ENCODE data around the genes YIPF3, GTPBP2 and VEGFA.

- RRBS: no CpG with 5 or more reads among the region's 7 CpGs
Observed at GRCh38 chr6:43383546-43384256, 14.3 kb upstream of the ZNF318 start.

DNA sequence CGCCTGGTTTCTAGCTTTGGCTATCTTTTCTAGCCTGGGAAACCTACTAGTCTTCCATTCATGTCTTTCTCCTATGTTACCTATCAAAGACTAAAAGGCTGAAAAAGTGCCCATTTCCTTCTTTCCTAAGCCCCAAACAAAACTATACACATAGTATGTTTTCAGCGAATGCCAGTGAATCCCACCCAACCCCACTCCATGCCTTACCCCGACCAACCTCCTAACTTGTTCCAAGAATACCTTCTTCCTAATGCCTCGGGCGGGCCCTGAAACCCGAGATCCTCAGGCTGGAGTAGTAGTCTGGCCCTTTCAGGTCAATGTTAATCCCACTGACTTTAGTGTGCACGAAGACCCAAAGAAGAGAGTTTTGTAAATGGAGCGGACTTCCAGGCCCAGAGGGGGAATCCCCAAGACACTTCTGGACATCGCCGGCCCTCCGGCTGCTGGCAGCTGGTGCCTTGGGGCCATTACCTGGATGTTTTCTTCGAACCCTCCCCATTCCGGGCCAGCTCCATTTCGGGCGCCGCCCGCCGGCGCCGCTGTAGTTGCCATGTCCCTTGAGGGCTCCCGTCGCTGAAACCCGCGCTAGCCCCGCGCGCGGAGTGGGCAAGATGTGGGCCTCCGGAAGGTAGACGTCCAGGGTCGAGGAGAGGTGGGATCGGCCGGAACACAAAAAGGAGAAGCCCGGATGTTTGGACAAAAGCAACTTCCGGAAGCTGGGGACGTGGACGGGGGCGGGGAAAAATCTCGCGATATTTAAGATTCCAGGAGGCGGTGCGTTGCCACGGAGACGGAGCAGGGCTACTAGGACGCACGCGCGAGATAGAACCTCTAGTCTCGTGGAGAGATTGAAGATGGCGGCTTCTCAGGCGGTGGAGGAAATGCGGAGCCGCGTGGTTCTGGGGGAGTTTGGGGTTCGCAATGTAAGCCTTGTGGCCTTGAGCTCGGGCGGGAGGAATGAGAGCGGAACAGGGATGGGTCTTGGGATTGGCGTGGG, at the start of gene YIPF3:
Gene YIPF3, minus strand, starts transcription at position 671 of the 997 bp plus-strand sequence.
- RRBS: 3% methylated on average over 13 of the region's 59 CpGs

- RRBS: 3% methylated on average over 29 of the region's 43 CpGs
Observed at GRCh38 chr6:43628736-43629321, at the start of gene GTPBP2. GTPBP2 (minus strand) TSS chr6:43629264.

- RRBS: no CpG with 5 or more reads among the region's 12 CpGs
Observed at GRCh38 chr6:43676477-43677666, 10.7 kb downstream of the MRPS18A start.

GRCh38 chr6:43709190-43709790, 21.7 kb upstream of the MRPS18A start:
- RRBS: no CpG with 5 or more reads among the region's 5 CpGs

GRCh38 chr6:43769798-43770151, 236 bp upstream of the VEGFA start:
- RRBS: 4% methylated on average over 14 of the region's 31 CpGs

- RRBS: 3% methylated on average over 59 of the region's 108 CpGs
Observed at GRCh38 chr6:43770152-43771221, at the start of gene VEGFA. VEGFA (plus strand) TSS chr6:43770211.

GRCh38 chr6:43779625-43780341, 9.8 kb downstream of the VEGFA start:
- RRBS: 91% methylated on average over 1 of the region's 12 CpGs

- RRBS: no CpG with 5 or more reads among the region's 11 CpGs
Observed at GRCh38 chr6:43782831-43783698, 13.1 kb downstream of the VEGFA start.

DNA sequence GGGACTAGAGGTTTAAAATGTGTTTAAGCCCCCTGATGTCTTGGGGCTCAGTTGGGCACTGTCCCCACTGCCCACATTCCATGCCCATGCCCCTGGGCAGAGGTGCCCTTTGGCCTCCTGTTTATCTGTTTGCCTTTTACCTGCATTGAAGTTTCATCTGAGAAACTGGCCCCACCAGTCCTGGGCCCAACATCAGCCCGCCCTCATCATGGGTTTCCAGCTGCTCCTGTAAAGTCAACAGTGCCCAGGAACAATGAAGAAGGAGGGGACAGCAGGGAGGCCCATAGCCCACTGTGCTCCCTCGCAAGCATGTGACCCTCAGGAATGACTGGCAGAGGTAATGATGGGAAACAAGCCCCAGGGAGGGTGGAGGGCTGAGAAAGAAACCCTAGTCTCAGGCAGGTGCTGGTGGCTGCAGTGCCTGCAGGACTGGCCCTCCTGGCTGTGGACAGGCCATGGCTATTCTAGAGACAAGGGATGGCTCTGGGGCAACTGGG, 104.3 kb downstream of the VEGFA start:
- RRBS: no CpG with 5 or more reads among the region's 2 CpGs

DNA sequence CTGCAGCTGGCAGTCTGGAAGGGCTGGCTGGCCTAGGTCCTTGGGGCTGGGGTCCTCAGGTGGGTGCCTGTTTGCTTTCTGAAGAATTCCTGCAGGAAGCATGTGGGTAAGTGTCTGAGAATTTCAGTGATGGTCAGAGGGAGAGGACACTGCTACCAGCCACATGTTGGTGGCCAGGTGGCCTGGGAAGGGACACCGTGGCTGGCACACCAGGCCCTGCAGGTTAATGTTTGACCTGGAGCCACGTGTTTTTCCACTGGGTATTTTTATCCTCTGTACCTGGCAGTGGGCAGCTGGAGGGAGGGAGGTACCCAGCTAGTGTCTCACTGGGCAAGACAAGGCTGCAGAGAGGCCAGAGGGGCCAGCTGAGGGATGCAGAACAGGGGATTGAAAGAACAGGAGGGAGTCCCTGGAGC, 143.5 kb downstream of the VEGFA start:
- RRBS: no CpG with 5 or more reads among the region's 2 CpGs

DNA sequence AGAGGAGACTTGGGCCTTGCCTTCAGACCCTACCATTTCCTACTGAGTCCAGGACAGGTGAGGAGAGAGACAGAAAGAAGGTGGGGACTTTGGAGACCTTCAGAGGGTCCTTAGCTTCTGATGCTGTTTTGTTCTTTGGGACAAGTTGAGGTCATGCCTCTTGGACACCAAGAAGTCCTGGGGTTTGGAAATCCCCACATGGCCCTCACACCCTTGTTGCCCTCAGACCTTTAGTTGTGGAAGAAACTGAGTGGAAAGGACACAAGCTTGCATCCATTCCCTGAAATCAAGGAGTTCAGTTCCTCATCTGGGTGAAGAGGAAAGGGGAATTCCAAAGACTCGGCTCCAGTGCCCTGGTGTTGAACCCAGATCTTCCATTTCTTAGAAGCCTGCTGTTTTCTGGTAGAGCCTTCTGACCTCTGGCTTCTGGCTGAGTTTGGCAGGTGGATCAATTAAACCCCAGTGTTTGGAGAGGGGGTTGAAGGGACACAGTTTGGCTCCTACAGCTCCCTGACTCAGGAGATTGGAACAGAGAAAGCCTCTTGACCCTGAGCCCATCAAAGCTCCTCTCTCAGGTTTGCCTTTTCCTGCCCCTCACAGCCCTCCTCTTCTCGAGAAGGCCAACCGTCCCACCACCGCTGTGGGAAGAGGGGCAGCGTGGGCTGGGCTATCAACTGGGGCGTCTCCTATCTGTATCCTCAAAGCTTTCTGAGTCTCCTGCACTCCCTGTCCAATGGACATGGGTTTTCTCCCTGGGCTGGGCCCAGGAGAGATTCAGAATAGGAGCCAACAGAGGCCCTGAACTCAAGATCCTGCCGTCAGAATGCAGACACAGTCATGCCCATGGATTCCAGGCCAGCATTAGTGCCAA, 146.1 kb downstream of the VEGFA start:
- RRBS: no CpG with 5 or more reads among the region's 7 CpGs

DNA sequence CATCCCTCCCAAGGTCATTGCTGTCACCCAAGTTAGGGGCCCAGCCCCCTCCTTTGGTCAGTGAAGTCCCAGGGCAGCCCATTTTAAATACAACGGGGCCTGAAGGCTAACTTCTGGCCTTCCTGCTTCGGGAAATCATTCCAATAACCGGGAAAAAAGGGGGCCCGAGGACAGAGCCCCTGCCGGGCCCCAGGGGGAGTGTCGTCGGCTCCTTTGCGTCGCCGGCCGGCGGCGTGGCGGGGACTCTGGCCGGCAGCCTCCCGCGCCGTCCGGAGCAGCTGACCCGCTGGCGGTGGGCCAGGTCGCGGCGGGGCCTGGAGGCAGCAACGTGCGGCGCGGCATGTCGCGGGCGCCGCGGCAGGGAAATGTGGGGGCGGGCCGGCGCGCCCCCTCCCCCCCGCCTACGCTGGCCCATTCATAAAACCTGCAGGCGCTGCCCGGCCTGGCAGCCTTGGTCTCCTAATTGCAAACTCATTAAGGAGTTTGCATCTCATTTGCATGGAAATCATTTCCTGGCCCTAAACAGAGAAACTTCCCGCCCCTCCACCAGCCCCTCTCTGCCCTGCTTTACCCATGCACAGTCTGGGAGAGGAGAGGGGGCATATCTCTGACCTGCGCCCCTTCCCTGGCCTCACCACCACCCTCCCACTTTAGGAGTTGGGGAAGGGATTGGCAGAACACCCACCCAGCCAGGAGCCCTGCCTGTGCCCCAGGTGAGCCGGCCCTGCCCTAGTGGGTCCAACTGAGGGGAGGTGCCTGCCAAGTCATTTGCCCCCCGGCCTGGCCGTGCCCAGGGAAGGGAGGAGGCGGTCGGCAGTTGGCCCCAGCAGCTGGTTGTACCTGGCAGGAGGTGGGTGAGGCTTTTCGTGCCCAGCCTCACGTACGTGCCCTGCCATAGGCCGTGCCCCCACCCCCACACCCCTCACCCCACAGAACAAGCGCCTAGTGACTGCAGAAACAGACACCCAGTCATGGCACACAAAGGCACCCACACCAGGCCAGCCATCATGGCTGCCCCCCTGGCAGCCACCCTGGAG, 50.6 kb downstream of the MRPL14 start:
- RRBS: 10% methylated on average over 26 of the region's 53 CpGs

DNA sequence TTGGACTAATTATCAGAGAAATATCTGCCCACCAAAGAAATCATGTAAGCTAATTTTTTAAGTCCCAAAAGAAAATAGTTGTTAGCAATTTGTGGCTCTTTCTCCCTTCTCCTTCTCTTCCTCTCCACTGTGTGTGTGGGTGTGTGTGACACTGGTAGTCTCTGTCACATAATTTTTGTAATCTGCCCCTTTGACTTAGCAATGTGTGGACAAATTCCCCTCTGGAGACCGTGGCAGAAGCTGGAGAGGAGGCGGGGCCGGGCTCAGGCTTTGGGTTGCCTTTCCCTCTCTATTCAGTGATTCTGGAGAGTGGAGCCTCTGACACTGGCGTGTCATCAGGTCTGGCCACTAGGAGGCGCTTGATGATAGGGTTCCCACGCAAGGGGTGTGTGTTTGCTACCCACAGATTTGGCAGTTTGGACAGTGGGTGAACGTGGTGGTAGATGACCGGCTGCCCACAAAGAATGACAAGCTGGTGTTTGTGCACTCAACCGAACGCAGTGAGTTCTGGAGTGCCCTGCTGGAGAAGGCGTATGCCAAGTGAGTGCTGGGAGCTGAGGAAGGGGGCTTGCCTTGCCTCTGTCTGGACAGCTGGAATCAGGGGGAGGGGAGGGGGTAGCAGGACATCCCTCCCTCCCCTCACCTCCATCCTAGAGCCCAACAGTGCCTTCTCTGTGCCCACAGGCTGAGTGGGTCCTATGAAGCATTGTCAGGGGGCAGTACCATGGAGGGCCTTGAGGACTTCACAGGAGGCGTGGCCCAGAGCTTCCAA, 14.1 kb downstream of the CAPN11 start:
- RRBS: no CpG with 5 or more reads among the region's 12 CpGs

- RRBS: no CpG with 5 or more reads among the region's 16 CpGs
Observed at GRCh38 chr6:44177078-44177582, 18.5 kb downstream of the CAPN11 start.

DNA sequence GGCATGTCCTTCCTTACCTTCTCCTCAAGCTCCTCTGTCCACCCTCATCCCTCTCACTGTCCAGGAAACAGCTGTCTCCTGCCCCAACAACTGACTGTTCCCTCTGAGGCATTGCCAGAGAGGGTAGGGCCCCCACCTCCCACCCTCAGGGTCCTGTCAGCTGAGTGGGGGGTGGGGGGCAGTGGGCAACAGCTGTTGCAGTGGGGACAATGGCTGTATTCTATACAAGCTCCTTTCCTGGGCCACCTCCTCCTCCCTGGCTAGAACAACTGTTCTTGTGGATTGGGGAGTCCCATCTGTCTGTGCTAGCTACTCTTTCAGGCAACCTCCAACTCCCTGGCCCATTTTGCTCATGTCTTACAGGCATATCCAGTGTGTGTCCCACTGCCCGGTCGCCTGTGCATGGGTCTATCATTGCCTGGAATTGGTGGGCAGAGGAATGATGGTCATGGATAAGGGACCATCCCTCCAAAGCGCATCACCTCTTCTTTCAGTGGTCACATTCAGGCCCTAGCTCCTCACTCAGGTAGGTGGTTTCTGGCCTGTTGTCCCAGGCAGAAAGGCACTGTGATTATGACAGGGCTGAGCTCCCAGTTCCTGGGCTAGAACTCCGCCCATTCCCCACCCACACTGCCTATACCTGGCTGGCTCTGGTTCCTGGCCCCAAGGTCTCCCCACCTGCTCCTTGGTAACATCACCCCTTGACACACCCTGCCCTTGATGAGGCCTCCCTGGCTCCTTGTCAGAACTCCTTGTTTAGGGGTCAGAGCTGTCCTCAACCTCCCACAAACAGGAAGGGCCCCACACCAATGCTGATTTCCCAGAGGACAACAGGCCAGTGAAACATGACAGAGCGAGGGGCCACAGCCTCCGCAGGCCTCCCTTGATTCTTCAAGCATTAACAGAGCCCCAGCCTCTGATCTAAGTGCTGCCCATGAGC, 15.8 kb upstream of the MYMX start:
- RRBS: no CpG with 5 or more reads among the region's 6 CpGs

DNA sequence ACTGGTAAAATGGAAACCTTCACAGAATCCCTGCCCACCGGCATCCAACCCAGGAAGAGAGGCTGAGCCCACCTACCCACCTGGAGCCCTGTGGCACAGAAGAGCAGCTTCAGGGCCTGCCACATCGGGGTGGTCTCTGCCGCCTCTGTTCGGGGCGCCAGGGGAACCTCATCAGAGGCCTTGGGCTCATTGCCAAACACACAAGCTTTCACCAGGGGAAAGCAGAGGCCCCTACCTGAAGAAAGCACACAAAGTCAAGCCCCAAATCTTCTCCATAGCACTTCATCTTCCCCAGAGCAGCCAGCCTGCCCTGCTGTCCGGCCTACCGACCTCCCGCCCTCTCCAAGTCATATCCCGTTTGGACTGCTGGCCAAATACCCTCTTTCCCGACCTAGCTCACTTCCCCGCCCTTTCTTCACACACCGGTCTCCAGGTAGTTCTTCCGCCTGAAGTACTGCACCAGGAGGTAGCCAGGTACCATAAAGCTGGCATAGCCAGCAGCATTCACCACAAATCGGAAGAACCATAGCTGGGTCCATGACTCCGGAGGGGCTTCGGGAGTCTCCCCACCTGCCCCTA, 977 bp downstream of the SLC35B2 start:
- RRBS: 7% methylated on average over 5 of the region's 16 CpGs

DNA sequence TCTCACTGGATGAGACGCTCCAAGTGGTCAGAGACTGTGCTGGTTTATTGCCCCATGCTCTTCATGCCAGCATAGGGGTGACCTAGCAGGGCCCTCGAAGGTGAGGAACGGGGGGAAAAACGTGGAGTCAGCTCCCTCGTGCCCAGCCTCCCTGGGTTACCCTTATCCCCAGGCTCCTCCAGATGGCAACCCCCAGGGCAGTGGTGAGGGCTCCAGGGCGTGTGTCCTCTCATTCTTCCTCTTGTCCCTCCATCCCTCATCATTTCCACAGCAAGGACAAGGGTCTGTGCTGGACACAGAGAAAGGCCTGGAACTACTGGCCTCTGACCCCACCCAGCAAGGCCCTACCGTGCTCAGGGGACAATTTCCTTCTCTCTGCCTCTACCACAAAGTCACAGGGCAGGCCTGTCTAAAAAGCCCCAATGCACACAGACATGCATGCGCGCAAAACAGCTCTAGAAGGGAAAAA, 923 bp upstream of the SLC35B2 start:
- RRBS: no CpG with 5 or more reads among the region's 9 CpGs

GRCh38 chr6:44262873-44263912, 2.2 kb downstream of the NFKBIE start:
- RRBS: no CpG with 5 or more reads among the region's 12 CpGs

DNA sequence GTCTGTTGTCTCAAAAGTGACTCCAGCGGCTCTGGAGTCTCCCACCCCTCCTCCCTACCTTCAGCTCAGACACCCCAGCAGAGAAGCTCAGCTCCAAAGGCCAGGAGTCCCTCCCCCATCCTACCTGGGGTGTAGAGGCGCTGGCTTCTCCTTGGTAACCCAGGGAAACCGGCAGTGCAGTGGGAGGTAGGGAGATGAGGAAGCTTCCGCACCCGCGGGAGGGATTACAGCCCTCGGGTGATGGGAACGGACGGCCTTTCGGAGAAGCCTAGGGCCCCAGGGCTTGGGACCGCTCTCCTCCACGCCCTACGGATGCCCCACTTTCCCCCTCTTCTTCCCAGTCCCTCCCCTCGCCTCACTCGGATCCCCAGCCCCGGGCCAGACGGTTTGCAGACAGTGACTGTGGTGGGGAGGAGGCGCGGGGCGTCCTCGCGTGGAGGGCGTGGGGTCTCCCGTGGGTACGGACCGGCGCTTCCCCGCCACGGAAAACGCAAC, 424 bp downstream of the TCTE1 start:
- RRBS: 3% methylated on average over 11 of the region's 30 CpGs